Metanephros (tissue), 2 donors: ENCODE data around the genes VSTM4 and AGAP6.

- RAMPAGE, long total RNA = no peak
Measured at GRCh38 chr10:48434858-48435742, 128.6 kb downstream of the MAPK8 start.

DNA sequence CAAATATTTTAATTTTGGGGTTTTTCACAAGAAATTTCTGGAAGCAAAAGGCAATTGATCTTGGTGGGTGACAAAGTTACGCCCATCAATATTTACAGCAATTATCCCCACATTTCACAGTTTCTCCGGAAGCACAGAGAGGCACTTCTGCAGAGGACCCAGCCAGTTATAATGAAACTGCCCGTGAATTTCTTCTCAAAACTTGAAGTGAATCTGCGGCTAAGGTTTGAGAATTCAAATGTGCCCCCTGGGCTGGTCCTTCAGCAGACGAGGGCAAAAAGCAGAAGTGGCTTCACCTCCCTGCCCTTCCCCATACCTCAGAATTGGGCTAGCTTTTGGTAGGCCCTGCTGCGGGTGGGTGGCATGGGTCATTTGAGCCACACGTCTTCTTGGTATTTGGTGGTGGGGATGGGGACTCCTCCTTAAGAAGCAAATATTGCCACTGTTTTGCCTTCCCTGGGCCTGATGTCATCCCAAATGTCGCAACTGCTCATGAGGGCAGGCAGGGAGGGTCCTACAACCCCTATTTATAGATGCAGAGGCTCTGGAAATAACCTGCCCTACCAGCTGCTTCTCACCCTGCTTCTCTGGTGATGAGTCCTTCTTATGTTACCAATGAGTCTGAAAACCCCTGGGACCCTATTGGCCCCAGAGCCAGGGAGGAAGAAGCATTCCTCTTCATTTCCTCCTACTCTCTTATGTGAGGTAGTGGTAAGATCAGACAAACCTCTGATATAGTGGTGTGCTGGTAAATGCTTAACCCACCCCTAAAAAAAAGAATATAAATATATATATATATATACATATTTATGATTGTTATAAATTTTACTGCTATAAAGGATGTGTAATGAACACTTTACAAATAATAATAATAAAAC is 16.5 kb upstream of the WDFY4 start:
- RAMPAGE, long total RNA = no peak

GRCh38 chr10:48677986-48678414 is 6.7 kb upstream of the WDFY4 start:
- RAMPAGE, long total RNA = no peak

- RAMPAGE, long total RNA = no peak
Measured at GRCh38 chr10:49007991-49008399, 68.4 kb upstream of the LRRC18 start.

DNA sequence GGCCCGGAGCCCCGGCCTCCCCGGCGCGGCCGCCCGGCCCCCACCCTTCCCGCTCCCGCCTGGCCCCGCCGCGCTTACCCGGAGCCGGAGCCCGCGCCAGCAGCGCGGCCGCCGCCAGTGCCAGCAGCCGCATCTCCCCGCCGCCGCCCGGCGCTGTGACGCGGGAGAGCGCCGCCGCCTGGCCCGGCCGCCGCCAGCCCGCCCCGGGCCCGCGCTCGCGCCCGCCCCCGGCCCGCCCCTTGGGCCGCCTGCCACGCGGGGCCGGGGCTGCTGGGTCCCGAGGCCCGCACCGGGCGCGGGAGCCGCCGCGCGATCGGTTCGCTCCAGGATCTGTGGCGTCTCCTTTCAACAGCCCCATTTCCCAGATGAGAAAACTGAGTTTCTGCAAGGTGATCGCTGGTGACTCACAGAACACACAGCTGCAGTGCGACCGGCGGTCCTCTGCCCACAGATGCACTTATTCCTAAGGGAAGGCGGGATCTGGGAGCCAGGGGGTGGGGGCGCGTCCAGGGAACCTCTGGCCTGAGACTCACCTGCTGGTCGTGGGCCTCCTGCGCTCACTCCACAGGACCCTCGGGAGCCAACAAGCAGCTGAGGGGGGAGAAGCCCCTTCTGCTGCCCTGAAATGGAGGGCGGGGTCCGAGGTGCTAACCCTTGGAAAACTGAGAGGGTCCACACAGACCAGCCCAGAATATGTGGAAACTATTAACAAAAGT is at the start of gene VSTM4:
Gene VSTM4 (minus strand): TSS at position 170 of the 716 bp plus-strand sequence.
- RAMPAGE, long total RNA = no peak

- RAMPAGE, long total RNA = no peak
Measured at GRCh38 chr10:49194028-49194584, 5.9 kb upstream of the TMEM273 start.

DNA sequence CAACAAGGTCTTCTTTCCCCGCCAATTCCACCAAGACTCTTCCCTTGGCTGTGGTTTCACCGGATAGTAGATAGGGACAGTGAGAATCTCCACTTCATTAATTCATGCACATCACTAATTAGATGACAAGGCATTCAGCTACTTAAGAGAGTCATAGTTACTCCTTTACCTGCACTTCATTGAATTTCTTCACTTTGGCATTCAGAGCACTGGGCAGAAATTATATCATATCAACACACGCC is 23.6 kb downstream of the C10orf53 start:
- RAMPAGE, long total RNA = no peak

- RAMPAGE, long total RNA = no peak
Measured at GRCh38 chr10:49987874-49988430, at the start of gene AGAP6. Gene AGAP6, plus strand, starts transcription at chr10:49988406.

DNA sequence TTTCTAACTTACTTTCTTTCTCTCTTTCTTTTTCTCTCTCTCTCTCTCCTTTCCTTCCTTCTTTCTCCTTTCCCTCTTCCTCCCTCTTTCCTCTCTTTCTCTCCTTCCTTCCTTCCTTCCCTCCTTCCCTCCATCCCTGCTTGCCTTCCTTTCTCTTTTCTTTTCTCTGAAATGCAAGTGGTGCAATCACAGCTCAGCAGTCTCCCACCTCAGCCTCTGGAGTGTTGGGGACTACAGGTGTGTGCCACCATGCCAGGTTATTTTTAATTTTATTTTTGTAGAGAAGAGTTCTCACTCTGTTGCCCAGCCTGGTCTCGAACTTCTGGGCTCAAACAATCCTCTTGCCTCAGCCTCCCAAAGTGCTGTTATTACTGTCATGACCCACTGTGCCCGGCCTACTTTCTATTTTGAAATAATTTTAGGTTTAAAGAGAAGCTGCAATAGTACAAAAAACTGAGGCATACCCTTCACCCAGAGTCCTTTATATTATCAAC is 133.1 kb upstream of the ASAH2 start:
- RAMPAGE, long total RNA = no peak

DNA sequence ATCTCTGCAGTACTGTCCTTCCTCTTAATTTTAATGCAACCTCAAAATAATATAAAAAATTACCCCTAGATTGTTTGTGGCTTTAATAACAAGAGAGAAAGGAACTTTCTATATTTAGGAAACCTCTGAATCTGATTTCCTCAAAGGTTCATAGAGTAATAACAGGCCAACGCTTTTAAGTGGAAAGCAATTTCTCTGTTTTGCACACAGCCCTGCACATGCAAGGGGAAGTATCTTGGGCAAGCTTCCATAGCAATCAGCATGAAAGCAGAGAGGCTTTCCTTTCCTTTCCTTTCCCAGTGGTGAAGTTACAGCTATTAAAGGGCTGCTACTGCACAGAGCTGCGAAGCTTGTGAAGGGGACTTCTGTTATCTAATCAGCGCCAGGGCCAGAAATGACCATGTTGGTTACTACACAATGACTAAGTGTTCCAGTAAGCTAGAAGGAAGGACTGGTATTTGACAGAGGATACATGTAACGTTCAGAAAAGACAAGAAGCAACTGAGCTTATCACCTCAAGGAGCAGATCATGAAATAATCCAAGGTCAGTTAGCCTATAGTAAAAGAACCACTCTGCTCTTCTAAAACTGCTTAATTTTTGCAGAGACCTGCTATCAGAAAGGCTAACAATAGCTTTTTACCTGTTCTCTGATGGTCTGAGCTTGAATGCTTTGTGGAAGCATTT is 46.1 kb downstream of the SGMS1 start:
- RAMPAGE, long total RNA = no peak

DNA sequence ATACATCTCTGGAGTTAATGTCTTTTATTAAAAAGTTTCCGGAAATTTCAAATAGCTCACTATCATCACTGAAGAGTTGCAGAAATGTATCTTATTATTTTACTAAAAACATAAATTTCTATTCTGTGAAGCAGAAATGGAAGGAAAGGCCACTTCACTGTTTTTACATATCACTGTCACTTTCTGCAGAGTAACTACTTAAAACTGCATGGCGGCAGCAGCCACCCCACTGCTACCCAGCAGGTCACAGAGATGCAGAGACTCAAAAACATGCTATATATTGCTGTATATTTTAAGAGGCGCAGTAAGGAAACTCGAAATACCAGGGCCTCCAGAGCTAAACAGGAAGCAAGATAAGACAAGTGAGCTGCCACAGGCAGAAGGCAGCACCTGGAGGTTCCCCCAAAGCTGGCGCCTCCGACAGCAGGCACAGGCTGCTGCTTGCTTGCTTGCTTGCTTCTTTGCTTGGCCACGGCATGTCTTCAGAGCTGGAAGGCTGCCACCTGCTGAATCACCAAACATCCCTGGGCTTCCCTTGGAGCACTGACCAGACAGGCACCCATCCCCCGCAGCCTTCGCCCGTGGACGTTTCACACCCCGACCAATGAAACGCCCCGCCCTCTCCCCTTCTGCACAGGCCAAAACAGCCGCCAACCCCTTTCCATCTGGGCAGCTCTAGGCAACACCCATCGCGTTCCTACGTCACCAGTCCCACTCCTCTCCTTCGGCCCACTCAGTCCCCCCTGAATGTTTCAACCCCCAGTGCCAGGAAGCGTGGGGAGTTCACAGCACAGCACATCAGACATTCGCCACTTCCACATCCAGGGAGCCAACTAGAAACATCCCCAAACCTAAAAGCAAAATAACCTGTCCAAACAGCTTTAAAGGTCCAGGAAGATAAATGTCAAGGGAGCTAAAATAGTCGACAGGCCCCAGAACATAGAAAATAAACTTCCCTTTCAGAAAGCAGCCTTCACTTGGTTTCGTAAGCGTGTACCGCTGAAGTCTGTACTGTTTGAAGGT is 1.8 kb downstream of the SGMS1 start:
- RAMPAGE, long total RNA = no peak

GRCh38 chr10:51110867-51111491 is 36.7 kb downstream of the PRKG1 start:
- RAMPAGE, long total RNA = no peak

GRCh38 chr10:51267838-51268575 is 193.7 kb downstream of the PRKG1 start:
- RAMPAGE, long total RNA = no peak

GRCh38 chr10:51367286-51367635 is 293.0 kb downstream of the PRKG1 start:
- RAMPAGE, long total RNA = no peak

- RAMPAGE, long total RNA = no peak
Measured at GRCh38 chr10:51382812-51383428, 308.6 kb downstream of the PRKG1 start.

DNA sequence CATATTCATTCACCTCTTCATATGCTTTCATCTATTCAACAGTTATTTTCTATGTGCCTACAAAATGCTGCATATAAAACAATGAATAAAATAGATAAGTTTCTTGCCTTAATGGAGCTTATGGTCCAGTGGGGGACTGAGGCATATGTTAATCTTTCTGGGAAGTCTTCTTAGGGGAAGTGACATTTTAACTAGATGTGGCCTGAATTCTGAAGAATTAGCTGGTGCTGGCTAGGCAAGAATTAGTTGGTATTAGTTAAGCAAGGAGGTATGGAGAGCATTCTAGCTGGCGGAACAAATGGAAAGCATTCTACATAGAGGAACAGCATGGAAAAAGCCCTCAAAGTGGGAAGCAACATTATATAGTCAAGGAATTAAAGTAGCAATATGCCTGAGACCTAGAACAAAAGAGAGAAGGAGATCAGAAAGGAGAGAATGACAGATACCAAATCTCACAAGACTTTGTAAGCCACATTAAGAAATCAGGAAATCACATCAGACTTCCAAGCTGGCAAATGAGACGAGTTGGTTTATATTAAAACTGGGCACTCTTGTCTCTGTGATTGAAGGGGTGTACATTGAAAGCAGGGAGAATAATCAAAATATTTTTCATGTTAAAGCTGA is 145.9 kb upstream of the DKK1 start:
- RAMPAGE, long total RNA = no peak

- RAMPAGE, long total RNA = no peak
Measured at GRCh38 chr10:52314772-52315491, 851 bp downstream of the DKK1 start.

DNA sequence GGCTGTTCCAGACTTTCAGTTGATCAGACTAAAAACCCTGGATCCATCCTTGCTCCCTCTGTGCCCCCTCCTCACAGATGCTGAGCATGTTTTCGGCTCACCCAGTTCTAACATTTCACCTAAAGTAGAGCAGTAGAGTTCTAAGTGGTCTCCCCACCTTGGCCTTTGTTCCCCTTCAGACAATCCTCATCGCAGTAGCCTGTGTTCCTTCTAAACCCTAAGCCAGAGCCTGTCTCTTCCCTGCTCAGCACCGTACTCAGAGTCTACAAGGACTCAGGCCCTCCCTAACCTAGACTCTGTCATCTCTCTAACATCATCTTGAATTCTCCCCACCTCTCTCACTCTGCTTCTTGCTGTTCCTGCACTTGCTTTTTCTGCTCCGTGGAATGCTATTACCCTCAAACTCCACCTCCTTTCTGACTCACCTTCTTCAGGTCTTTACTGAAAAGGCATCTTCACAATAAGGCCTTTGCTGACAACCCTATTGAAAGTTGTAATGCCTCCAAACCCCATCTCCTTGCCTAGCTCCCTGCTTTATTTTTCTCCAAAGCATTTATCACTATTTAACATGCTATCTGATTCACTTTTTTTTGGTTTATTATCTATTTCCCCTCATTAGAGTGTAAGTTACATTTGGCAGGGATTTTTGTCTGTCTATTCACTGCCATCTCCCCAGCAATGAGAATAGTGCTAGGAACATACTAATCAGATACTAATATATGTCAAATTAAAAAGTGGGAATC is 141.0 kb downstream of the DKK1 start:
- RAMPAGE, long total RNA = no peak

DNA sequence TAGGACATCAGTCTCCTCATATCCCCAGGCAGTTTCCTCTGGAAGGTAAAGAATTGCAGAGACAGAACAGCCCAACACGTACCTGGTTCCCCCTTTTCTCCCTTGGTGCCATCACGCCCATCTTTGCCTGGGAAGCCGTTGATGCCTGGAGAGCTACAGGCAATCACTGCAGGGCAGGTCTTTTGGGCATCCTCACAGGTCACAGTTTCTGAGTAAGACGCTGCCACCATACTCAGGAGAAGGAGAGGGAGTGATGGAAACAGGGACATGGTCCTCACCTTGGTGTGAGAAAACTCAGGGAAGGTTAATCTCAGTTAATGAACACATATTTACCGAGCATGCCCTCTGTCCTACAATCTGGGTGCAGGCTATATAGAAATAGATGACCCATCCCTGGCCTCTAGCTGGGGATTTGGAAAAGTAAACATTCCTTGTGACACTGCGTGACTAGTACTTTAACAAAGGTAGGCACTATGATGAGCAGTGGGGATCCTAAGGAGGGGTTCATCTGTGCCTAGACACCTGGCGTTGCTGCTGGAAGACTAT is 1.1 kb downstream of the MBL2 start:
- RAMPAGE, long total RNA = no peak

DNA sequence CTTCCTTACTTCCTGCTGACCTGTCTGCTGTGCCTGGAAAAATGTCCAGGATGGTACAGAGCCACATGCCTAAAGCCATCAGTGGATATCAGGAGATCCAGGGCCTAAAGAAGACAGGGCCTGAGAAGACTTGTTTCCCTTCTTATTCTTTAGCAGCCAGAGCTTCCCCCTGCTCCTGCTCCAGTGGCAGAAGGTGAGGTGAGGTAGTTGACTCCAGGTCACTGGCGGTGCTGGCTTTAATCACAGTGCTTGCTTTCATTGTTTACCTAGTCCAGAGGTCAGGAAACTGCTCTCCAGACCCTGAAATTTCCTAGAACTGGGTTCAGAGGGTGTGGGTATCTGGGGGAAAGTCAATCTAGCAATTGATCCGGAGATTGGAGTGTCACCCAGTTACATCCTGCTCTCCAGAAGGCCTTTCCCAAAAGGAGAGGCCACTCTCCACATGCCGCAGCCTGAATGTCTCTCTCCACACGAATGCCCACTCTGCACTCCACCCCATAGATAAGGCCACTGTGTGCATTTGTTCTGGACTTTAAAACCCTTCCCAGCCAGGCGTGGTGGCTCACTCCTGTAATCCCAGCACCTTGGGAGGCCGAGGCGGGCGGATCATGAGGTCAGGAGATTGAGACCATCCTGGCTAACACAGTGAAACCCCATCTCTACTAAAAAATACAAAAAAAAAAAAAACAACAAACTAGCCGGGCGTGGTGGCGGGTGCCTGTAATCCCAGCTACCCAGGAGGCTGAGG is 2.1 kb upstream of the MBL2 start:
- RAMPAGE, long total RNA = no peak